Anterior vena cava (tissue), 1 donor: ENCODE measurements around a stretch of chr13.

DNA sequence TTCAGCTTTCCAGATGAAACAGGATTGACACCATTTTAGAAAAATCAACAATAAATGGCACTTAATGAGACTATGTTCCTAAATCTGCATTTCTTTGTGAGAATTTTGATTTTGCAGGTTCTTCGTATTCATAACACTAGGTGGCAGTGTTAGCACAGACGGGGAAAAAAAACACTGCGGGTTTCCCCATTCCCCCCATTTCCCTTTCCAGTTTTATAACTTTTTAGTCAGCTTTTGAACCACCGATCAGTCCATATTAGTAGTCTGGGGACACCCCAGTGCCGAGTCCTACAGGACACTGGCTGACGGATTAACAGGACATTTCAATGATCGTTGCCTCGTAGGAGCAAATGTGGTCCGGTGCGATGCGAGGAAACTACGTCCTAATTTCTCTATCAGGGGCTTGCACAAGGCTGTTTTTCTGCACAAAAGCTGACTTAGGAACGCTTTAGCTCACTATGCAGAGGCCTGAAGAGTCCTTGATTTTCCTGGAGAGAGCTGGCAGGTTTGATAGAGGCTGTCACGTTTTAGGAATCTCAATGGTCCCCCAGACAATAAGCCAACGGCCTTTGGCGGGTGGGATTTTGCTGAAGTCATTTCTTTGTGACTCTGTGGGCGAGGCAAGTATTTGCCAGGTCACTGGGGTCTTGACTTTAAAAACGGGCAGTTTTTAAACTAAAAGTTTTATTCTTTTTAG lies 234.4 kb downstream of the LMO7 start:
- PRO-cap = no peak

GRCh38 chr13:75907307-75907591 lies 271.1 kb downstream of the LMO7 start:
- PRO-cap = no peak

DNA sequence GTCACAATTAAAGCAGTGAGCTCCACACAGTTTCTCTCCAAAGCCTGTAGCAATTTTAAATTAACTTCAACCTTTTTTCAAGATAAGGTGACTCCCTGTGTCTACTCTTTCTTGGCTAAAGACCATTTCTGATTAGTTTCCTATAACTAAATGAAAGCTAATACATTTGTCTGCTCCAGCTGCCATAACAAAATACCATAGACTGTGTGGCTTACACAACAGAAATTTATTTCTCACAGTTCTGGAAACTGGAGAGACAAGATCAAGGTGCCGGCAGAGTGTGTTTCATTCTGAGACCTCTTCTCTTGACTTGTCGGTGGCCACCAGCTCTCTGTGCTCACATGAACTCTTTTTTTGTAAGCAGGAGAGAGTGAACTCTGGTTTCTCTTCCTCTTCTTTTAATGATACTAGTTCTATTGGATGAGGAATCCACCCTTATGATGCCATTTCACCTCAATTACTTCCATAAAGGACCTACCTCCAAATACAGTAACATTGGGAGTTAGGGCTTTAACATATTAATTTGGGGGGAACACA lies 11.8 kb downstream of the KCTD12 start:
- PRO-cap = no peak

DNA sequence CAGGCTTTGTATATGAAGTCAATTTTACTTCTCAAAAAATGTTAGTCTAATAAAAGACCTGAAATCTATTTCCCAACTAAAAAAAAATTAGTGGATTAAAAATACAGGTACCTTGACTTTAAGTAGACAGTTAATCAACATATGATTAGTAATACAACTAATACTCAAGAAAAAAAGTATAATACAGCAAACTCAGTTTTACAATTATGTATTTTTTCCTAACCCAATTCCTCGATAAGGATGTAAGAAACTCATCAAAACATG lies 3.5 kb downstream of the KCTD12 start:
- PRO-cap = no peak

- PRO-cap = bidirectional peak, plus-strand start at chr13:76886915, minus-strand start at chr13:76886854
Measured at GRCh38 chr13:76886777-76887257, 612 bp upstream of the KCTD12 start.

- PRO-cap = no peak
Measured at GRCh38 chr13:77067456-77067965, 40.6 kb upstream of the FBXL3 start.

DNA sequence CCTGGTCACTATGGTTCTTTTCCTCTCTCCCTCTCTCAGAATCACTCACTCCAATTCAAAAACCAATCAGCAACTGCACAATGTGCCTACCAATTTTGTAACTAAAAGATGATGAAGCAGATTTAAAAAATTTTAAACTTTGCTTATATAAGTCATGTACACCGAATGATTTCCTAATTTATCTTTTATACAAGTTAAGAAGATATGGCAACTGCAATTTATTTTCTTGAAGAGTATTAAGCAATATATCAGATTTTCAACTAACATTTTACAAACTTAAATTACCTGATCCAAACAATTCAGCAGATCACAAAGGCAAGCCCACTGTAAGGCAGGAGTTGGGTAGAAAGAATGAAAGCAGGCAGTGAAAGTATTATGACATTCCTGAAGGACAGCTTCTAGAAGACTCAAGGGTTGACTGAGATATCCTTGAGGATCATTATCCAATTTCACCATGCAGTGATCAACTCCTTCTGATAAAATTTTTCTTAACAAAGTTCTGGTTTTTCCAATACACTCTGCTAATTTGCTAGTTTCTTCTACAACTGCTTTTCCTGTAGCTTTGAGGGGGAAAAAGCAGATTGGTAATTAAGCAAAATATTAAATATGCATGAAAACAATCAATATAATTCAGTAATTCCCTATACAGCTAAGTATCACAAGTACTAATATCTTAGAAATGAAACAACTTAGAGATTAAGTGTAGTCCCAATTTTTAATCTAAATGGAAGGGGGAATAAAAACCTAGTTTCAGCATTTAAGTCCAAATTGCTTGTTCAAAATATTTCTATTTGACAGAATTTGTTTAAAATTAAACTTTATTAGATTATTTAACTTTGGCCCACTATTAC lies 141.9 kb downstream of the MYCBP2 start:
- PRO-cap = no peak

- PRO-cap = no peak
Measured at GRCh38 chr13:77386955-77387588, 60.2 kb upstream of the MYCBP2 start.

GRCh38 chr13:79377213-79377738 lies 28.8 kb downstream of the RBM26 start:
- PRO-cap = no peak

DNA sequence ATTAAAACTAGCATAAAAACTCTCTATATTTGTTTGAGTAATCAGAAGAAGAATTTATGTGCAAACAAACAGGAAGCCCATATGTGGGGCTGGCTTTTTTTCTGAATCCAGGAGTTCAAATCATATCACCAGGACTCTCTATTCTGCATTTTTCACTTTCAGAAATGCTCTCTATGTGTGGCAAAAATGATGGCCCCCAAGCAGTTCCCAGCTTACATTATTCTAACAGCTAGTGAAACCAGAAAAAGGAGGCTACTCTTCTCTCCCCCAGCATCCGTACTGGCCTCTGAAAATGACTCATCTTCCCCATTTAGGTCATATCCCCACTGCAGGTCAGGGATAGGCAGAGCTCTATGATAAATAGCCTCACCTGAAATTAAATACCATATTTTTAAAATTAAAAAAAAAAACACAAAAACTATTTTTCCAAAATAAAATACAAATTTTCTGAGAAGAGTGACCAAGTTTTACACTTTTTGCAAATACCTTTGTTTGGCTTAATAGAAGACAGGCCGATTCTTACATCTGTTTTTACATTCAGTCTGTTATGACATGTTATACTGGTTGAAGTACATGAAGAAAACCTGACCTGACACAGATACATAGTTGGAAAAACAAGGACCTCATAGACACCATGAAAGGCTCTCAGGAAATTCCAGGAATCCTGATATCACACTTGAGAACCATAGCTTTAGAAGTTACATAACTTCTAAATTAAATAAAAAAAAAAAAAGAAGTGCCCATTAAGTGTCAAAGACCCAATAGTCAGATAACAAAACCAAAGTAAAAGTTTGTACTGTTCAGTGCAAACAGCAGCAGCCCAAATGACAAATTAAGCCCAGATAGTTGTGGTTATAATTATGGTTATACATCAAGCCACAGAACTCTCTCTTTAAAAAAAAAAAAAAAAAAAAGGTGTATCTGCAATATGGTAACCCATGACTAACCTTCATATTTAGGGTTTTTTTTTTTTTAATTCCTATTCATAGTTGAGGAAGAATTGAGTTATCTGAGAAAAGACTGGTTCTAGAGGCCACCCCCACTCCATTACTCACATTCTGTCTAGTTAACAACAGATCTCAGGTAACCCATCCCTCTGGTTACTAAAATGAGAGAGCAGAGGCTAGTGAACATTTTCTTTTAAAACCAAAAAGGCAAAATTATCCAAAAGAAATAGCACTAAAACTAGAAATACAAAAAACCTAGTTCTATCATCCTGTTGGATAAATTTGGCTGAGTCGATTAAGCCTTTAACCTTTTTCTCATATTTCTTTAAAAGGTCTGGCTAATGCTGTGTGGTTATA lies 19.9 kb downstream of the RBM26 start:
- PRO-cap = no peak

GRCh38 chr13:79481590-79482197 lies 739 bp downstream of the NDFIP2 start:
- PRO-cap = no peak

DNA sequence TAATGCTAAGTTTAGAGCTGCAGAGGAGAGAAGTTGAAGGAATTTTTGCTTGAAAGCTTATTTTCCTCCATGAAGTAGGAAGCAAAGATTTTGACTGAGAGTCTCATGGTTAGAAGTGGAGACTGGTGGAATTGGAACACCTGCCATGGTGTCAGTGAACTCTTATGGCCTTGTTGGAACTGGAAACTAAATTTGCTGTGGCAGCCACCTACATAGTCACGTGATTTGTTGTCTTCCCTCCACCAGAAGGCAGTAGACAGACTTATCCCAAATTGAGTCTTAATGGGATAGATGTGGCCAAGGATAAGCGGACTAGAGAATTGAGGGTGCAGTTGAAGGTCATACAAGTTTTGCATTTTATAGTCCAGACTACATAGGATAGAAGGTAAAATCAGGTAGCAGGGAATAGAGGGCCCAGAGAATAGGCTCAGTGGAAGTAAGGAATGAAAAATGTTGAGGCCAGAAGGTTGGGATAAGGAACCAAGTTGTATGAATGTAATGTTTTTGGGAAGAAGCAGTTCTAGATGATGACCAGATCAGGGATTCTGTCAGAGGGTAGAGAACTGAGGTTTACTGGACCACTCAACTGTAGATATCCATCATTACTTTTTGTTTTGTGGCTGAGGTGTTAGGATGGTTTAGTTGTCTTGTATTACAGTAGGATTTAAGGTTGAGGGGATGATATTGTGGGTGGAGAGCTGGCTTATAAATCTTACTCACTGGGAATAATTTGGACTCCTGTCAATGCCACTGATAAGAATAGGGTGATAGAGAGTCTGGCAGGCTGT lies 22.3 kb downstream of the NDFIP2 start:
- PRO-cap = no peak

GRCh38 chr13:79998459-79998820 lies 342.5 kb downstream of the SPRY2 start:
- PRO-cap = unidirectional peak, plus-strand start at chr13:79998624

DNA sequence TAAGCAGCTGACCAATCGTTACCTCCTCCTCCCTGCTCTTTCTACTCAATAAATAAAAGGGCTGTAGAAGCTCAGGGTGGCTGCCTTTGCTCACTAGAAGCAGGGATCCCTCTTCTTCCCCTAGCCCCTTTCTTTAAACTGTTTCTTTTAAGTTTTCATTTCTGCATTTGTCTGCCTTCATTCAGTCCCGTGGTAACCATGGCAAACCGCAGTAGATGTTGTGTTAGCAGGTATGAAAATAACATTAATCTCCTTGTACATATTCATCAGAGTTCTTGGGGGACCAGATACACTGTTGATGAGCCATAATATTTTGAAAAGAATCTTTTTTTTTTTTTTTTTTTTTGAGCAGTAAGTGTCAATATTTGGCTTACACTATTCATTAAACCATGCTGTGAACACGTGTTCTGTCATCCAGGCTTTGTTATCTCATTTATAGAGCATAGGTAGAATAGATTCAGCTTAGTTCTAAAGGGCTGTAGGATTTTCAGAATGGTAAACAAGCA lies 59.3 kb upstream of the SPRY2 start:
- PRO-cap = no peak

- PRO-cap = no peak
Measured at GRCh38 chr13:81734549-81734957, 1393.6 kb upstream of the SPRY2 start.

DNA sequence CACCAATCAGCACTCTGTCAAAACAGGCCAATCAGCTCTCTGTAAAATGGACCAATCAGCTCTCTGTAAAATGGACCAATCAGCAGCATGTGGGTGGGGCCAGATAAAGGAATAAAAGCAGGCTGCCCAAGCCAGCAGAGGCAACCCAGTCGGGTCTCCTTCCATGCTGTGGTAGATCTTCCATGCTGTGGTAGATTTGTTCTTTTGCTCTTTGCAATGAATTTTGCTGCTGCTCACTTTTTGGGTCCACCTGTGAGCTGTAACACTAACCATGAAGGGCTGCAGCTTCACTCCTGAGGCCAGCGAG lies 593.7 kb downstream of the SLITRK6 start:
- PRO-cap = no peak

- PRO-cap = no peak
Measured at GRCh38 chr13:85509364-85509871, 289.8 kb downstream of the SLITRK6 start.

DNA sequence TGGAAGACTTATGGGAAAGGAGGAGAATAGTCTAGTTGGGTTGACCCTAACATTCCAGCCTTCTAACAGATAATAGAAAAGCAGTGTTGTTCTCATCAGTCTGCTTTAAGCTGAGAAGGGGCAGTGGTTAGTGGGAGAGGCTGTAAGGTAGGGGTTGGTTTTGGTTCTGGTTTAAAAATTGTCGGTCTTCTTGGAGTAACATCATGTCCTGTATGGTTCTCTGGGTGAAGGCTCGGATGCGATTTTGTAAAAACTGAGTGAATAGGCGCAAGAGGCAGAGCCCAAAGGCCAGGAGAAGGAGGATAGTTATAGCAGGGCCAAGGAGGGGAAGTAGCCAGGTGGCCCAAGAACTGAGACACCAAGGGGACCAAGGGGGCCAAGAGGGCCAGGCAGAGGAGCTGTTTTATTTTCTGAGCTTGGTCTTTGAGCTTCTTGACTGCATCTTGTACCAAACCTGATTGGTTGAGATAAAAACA lies 913.5 kb upstream of the SLITRK5 start:
- PRO-cap = no peak

DNA sequence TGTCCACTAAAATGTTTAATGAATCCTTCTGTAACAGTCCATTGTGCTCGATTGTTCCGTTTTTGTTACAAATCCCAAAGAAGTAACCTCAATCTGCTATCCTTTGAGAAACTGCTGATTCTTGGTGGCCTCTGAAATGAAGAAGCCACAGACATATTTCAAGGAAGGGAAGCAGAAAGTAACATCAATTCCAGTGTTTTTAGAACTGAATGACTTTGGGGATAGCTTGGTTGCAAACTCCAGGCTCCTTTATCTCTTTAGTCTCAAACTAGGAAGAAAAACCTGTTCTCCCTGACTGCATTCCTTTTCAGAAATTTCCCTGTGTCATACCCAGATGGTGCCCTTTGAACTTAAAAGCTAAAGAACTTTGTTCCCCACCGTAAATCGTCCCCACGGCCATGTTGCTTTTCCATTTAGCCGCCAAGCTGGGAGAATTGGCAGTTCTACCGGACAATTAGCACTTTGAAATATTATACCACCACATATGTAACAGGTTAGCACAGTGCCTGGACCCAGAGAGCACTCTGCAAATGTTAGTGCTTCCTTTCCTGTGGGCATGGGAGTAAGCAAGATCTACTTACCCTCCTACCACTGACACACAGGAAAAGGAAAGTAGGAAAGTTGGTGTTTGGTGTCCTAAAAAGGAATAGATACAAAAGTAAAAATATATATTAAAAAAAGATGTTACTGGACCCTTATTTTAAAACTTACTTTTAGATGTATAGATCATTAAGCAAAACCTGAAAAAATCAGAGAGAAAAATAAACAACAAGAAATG lies 242.9 kb upstream of the GPC5 start:
- PRO-cap = no peak

- PRO-cap = no peak
Measured at GRCh38 chr13:91349237-91349542, 49.2 kb upstream of the GPC5 start.